Placental pericyte (primary cell): ENCODE data around the gene TMCC1.

DNA sequence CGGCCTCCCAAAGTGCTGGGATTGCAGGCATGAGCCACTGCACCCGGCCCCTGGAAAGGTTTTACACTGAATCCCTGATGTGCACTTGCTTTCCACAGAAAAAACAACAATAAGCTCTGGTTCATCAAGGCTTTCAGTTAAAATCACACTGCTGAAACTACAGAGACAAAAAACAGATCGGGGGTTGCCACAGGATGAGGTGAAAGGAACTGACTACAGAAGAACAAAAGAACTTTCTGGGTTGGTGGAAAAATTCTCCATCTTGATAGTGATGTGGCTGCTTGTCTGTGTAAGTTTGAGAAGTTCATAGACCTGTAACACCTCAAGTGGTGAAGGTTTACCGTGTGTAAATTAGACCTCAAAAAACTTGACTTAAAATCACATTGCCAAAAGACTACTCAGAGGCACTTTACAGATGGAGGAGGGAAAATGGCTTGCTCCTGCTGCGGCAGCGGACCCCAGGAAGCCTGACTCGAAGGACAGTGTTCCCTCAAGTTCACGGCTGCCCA is 2.8 kb downstream of the RAB43 start:
- CAGE, long polyA plus RNA, result no peak

DNA sequence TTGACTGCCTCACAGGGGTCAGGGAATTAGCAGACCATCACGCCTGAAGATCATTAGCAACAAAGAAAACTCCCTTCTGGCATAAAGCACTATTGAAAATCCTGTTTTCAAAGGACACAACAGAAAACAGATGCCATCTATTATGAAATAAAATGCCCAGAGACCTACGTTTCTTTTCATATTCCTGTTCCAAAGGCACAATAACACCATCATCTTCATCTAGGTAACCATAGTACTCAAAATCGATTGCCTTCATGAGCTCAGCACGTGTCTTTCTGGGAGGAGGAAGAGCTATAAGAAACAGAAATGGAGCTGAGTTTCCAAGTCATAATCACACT is 13.0 kb upstream of the RAB43 start:
- CAGE, long polyA plus RNA, result no peak

- CAGE, long polyA plus RNA, result no peak
These were observed 9.1 kb upstream of the ISY1 start for GRCh38 chr3:129169570-129170722.

GRCh38 chr3:129315276-129316046 is 625 bp downstream of the H1-10 start:
- CAGE, long polyA plus RNA, result no peak

DNA sequence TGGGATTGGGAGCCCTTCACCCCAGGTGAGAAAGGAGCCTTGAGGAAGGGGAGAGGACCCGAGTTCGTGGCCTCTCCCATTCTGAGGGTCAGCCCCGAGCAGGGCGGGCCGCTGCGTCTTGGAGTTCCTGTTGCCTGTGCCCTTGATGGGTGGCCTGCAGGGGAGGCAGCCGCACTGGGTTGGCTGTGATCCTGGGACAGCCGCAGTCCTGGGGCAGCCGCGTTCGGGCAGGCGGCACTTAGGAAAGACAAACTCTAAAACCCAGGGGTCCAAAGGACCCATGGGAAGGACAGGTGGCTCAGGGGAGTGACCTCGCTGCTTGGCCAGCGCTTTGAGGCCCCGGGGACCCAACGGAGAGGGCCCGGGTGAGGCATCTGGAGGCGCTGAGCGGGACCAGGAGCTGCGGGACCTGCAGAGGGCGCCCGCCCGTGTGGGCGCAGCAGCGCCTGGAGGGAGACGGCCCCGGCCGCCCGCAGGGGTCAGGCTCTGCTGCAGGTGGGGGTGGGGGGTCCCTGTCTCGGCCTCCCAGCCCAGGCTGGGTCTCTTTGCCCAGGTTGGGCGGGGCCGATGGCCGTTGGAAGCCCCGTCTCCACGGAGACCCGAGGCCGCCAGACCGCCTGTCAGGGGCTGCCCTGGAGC is 27.7 kb upstream of the H1-10 start:
- CAGE, long polyA plus RNA, result no peak

DNA sequence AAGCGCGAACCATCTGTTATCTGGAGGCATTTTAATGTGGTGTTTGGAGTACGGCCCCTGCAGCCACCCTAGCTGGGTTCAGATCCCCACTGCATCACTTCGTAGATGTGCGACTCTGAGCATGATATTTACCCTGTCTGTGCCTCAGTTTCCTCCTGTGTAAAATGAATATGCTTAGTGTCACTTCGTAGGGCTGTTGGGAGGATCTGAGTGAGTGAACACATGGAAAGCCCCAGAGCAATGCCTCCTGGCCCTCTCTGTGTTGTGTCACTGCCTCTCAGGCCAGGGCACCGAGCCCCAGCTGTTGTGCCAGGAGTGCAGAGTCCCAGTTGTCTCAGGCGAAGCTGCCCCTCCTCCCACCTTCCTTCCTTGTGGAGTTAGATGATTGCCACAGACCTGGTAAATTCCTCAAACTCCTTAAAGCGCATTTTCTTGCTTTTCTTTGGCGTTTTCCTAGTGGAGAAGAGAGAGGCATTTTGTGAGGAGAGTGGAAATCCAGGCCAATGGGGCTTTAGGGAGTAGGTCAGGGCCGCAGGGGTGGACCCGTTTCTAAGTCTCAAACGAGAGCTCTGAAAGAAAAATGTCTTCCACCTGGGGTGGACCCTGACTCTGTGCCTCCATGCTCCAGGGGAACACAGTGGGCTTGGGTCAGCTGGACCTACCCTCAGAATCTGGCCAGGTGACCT is 26.2 kb downstream of the EFCAB12 start:
- CAGE, long polyA plus RNA, result no peak

- CAGE, long polyA plus RNA, result no peak
These were observed 1.1 kb downstream of the MBD4 start for GRCh38 chr3:129438583-129439137.

DNA sequence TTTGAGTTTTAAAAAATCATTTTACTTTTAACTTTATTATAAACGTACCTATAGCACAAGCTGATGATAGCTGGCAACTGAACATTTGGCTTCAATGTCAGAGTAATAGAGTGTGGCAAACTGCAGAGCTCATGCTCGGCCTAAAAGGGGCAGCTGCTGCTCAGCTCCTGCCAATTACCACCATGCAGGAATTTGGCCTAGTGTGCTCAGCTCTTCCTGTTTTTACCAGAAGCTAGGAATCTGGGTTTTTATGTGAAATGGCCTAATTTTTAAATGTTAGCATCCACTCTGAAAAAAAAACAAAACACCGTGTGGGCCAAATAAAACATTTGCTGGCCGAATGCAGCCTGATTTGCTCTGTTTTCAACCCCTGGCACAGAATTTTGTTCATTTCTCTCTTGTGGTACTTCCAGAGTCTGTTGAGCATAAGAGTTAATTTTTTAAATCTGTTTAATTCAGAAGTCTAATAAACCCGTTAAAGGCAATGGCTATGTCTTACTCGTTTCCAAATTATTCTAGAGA is 1.8 kb downstream of the IFT122 start:
- CAGE, long polyA plus RNA, result no peak

DNA sequence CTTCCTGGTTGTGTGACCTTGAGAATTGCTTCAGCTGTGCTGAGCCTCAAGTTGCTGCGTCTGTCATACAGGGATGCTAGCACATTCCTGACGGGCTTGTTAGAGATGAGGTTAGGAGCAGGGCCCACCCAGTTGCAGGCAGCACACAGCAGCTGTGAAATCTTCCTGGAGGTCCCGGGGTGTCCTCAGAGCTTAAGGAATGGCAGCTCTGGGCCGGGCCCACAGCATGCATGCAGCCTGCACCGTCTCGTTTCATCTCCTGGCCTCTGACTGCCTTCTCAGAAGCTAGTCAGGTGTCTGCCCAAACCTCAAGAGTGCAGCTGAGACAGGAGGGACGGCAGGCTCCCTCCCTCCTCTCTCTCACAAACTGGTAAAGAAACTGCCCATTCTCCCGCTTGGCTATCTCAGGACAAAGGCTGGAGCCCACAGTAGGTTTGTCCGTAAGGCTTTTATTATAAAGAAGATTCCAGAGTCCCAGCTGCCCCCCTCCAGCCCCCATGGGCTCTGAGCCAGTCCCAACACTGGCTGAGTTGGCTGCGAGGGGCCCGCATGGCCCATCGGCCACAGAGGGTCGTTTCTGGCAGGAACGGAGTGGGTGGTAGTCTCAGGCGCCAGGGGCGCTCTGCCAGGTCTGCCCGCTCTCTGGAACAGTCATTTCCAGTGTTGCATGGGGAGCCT is 11.9 kb downstream of the H1-8 start:
- CAGE, long polyA plus RNA, result no peak

- CAGE, long polyA plus RNA, result no peak
These were observed 13.7 kb downstream of the H1-8 start for GRCh38 chr3:129556689-129556968.

GRCh38 chr3:129557059-129558013 is 14.4 kb downstream of the H1-8 start:
- CAGE, long polyA plus RNA, result no peak

DNA sequence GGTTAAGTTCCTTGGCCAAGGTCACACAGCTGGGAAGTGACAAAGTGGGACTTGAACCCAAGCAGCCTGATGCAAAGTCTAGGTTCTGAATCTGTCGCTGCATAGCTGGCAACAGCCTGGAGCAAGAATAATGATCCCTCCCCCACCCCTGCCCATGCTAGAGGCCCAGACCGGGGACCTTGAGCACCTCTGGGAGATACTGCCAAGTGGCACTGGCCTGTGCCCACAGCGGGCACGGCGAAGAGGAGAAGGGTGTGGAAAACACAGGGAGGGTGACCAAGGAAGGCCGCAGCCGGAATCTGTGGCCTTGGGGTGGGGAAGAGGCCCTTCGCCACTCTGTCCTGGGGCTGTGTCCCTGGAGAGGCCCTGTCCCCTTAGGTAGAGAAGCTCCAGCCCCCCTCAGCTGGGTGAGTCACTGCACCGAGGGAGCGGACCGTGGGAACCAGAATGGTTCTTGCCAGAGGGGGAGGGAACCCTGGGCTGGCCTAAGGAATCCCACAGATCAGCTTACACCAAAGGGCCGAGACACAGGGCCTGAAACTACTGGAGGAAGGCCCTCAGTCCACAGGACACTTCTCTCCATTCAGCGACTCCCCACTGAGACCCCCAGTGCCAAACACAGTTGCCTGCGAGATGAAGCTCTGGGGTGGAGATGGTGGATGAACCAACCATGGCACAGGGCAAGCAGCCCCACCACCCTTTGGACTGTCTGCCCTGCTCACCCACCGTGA is 3.4 kb downstream of the PLXND1 start:
- CAGE, long polyA plus RNA, result no peak

DNA sequence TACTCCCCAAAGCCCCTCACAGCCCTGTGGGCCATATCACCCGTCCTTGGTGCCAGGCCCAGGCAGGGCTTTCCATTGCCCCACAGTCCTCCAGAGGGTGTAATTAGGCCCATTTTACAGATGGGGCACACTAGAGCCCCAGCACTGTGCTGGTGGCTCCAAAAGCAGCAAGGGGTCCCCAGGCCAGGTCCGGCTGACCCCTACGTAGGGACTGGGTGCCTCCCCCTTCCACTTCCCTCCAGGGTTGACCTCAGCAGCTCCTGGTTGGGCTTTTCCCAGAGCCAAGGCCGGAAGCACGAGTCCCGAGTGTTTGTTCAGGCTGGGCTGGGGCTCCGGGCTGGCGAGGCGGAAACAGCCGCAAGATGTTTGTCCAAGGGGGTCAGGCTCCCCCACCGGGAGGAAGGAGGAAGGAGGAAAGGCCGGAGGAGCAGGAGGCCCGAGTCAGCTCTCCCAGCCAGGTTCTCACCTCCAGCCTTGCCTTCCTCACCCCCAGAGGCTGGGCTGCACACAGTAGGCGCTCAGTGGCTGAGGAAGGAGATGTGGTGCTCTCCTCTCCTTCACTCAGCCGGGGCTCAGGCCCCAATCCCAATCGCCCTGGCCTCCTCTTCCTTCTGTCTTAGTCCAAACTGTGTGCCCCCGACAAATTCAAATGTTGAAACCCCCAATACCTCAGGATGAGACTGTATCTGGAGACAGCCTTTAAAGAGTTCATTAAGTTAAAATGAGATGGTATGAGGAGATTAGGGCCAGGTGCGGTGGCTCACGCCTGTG is 17.1 kb upstream of the PLXND1 start:
- CAGE, long polyA plus RNA, result no peak

DNA sequence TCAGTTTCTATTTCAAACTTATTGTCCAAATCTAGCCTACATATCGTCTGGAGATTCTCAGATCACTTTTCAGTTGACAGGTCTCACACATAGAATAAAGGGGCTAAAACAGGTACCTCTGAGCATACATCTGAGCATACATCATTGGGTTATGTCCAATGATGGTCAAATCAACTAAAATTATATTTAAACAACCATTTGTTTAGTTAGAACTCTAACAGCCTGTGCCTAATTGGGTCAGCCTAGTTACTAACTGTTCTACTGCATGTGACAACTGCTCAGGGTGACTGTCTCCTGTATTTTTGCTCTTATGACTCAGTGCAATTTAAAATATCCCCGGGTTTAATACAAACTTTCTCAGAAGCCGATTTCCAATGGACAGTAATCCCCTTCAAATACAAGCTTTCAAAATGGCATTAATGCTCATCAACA is 57.7 kb upstream of the PLXND1 start:
- CAGE, long polyA plus RNA, result no peak

- CAGE, long polyA plus RNA, result no peak
These were observed 100.2 kb downstream of the TMCC1 start for GRCh38 chr3:129793221-129793860.

GRCh38 chr3:129893261-129894300 is at the start of gene TMCC1:
TMCC1 (minus strand) TSS chr3:129893711.
- CAGE, long polyA plus RNA, result no peak

DNA sequence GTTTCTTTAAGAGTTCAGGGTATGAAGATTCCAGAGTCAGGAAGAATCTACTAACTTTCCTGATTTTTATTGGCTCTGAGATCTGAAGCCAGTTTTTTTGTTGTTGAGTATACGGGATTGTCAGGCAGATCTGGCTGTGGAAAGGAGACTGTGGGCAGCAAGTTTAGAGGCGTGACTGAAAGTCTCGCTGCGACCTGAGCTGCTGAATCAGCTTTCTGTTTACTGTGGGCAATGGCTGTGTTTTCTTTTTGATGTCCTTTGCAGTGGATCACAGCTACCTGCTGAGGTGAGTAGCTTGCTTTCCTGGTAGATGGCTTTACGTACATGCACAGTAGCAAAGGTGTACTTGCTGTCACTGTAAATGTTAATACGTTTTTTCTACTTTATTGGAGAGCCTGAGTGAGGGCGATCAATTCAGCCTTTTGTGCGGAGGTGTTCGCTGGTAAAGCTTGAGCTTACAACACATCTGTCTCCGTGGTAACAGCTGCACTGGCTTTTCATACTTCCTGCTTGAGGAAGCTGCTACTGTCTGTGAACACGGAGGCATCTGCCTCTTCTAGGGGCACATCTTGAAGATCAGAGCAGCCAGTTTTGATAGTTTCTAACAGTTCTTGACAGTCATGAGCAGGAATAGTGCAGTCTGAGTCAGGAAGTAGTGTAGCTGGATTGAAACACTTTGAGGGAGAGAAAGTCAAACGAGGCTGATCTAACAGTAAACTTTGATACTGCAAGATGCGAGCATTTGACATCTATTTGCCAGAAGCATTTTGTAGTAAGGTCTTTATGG is 97.9 kb downstream of the ALG1L2 start:
- CAGE, long polyA plus RNA, result no peak

DNA sequence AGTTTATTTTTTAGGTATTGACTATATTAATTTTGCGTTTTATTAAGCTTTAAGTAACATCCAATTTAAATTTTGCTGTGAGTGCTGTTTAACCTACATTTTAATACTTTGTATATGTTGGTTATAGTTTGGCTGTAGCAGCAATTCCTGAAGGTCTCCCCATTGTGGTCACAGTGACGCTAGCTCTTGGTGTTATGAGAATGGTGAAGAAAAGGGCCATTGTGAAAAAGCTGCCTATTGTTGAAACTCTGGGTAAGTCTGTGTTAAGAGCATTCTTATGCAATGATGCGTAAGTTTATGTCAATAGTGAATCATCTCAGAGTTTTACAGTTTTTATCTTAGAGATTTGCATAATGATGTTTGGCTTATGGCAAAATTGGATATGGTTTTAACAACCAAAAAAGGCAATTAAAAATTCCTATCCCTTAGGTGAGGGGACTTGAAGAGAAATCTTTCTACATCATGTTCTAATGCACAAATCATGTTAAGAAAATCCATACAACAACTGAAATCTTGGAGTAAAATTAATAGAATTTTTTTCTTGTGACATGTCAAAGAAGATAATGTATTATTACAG is 62.7 kb downstream of the ASTE1 start:
- CAGE, long polyA plus RNA, result no peak

DNA sequence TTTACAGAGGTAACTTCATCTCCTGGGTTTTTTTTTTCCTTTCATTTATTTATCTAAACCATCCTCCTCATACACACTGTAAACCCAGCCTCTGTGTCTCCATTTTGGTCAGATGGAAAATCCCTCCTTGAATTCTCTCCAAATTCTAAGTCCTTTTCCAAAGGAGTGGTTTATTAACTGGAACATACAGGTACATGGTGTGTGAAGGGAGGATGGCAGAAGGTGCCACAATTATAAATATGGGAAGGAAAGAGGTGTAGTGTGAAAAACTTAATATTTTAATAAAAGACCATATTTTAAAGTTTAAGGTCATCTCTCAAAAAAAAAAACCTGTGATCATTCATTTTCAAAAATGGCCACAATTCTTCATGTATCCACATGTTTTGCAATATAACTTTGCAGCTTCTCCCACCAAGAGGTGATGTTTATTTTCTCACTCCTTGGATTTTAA is 123.8 kb upstream of the CPNE4 start:
- CAGE, long polyA plus RNA, result no peak

DNA sequence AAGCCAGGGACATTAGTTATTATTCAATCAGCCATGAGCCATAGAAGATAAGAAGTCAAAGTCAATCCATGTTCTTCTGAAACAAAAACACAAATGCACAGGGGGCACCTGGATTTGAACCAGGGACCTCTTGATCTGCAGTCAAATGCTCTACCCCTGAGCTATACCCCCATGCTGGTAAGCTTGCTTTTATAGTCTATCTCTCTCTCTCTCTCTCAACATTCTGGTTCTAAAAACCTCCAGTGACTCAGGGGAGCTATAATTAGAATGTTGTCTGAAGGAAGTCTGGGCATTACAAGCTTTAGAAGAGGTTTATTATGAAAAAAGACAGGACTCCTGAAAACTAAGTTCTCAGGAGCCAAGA is 85.5 kb upstream of the ACP3 start:
- CAGE, long polyA plus RNA, result no peak